AG04449 (cell line): Measurements from ENCODE around the genes PNMA6A and ZFP92.

- RRBS: no CpG with 5 or more reads among the region's 69 CpGs
Measured at GRCh38 chrX:153072204-153072724, at the start of gene PNMA6A. PNMA6A (plus strand) TSS chrX:153072454.

GRCh38 chrX:153411031-153411704, at the start of gene ZFP92:
ZFP92 (plus strand) TSS chrX:153411472.
- RRBS: no CpG with 5 or more reads among the region's 61 CpGs

- RRBS: no CpG with 5 or more reads among the region's 4 CpGs
Measured at GRCh38 chrX:153412721-153412920, 1.3 kb downstream of the ZFP92 start.

- RRBS: no CpG with 5 or more reads among the region's 13 CpGs
Measured at GRCh38 chrX:153454289-153454667, 8.4 kb upstream of the TREX2 start.

- RRBS: no CpG with 5 or more reads among the region's 9 CpGs
Measured at GRCh38 chrX:153624131-153624830, 22.7 kb upstream of the DUSP9 start.

DNA sequence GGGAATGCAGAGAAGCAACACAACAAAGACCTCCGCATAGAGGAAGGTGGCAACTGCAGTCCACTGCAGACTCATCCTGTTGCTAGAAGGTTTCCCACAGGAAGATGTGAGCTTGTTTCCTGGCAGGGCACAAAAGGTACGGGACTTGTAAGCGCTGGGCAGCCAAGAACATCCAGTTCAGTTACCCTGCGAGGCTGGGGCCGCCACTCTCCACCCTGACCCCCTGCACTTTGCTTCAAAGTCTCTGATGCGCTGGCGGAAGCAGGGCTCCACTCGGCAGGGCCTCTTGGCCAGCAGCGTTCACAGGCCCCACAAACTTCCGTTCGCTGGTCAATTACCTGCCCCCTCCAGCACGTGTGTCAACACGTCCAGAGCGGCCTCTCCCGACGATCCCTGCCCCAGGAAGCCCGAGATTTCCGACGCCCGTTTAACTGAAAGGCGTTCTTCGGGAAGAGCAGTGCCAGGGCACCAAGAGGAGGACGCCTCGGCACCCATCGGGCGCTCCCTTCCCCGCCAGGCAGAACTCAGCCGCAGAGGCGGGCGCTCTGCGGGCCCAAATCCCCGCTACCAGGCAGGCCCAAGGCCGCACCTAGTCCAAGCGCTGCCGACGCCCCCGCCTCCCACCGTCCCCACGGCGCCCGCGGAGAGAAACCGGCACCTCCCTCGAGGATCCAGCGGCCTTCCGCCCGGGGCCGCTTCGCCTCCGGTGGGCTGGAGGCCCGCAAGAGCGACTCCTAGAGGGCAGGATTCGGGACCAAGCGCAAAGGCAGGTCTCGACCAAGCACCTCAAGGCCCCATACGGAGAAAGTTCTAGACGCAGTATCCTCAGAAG, 801 bp downstream of the BCAP31 start:
- RRBS: no CpG with 5 or more reads among the region's 57 CpGs

- RRBS: 92% methylated on average over 12 of the region's 31 CpGs
Measured at GRCh38 chrX:153775749-153776431, 5.0 kb upstream of the SRPK3 start.

GRCh38 chrX:153792810-153793656, 1.1 kb downstream of the IDH3G start:
- RRBS: no CpG with 5 or more reads among the region's 11 CpGs

- RRBS: no CpG with 5 or more reads among the region's 23 CpGs
Measured at GRCh38 chrX:153878879-153879498, 7.0 kb downstream of the L1CAM start.

DNA sequence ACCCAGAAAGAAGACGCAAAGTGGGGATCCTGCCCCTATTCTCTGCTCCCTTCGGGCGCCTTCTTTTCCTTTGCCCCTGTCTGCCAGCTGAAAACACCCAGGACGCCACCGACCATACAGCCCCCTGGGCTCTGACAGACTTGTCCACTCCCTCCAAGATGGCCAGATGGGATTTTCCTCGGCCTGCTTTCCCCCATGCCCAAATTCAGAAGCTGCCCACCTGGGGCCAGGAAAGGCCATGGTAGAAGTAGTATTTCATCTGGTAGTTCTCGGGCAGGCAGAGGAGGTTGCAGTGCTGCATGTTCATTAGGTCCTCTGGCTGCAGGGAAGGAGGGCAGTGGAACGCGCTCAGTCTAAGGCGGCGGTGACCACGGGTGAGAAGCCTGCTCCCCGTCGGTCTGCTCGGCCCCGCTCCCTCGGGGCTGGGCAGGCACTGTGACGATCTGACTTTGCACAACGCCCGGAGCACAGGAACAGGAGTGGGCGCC, 636 bp downstream of the NAA10 start:
- RRBS: no CpG with 5 or more reads among the region's 21 CpGs

GRCh38 chrX:153935470-153935968, 682 bp upstream of the NAA10 start:
- RRBS: no CpG with 5 or more reads among the region's 24 CpGs

GRCh38 chrX:153970897-153971668, 535 bp downstream of the HCFC1 start:
- RRBS: 2% methylated on average over 12 of the region's 70 CpGs

DNA sequence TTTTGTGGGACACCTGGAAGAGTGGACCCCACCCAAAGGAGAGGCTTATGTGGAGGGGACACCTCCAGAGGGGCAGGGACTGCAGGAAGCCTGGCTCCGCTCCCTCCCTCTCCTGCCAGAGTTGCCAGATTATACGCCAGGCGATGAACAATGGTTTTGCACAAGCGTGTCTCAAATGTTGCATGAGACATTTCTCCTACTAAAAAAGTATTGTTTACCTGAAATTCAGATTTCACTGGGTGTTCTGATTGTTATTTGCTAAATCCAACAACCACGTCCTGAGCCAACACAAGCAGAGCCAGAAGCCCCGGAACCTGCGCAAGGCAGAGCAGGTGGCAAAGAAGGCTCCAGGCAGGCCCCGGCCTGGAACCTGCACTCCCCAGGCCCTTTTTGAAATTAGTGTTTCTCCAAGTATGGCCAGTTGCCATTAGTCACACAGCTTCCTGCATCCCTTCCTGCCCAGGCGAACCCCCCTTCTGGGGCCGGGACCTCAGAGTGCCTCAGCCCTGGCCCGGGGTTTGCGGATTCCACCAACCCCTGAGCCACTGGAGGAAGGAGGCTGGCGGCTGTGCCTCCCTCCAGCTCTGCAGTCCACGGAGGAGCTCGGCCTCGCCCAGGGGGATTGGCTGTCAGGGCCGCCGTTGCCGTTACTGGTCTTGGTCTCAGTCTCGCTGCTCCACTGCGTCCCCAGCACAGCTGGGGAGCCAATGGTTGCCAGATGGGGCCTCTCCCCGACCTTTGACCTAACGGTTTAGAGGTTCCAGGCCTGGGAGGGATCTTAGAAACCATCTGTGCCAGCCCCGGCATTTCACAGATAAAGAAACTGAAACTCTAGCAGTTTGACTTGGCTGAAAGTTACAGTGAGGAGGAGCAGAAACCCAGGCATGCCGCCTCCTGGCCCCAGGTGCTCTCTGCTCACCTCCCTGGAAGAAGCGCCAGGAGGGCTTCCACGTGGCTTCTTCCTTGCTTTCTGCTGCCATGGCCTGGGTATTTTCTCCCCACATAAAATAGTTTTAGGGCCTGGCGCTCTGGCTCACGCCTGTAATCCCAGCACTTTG, 12.8 kb downstream of the TMEM187 start:
- RRBS: 83% methylated on average over 3 of the region's 29 CpGs

GRCh38 chrX:154022989-154023985, 3.6 kb upstream of the IRAK1 start:
- RRBS: 62% methylated on average over 4 of the region's 28 CpGs

GRCh38 chrX:154049357-154049946, 29.8 kb upstream of the IRAK1 start:
- RRBS: no CpG with 5 or more reads among the region's 10 CpGs

DNA sequence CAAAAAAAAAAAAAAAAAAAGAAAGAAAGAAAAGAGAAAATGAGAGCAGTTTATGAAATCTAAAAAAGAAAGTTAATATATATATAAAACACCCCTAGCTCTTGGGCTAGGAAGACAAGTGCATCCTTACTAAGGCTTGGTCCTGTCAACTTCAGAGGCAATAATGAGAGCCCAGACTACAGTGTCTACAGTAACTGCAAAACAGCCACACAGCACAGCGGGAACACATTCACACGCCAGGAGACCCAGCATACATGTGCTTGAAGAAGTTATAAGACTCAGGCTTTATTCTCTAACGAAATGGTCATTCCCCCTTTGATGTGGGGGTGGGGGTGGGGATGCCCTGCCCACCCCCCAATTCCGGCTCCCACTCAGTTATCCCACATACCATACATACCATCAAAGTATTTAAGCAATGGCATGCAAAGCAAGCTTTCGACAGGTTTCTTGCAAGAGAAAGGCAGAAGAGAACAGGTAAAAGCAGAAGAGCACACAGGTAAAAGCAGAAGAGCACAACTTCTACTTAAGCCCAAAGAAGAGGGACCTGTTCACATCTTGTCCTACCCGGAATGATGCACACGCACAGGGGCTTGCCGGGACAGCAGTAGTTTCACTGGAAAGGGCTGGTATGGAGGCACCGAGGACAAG, 3.6 kb downstream of the MECP2 start:
- RRBS: no CpG with 5 or more reads among the region's 9 CpGs

- RRBS: no CpG with 5 or more reads among the region's 9 CpGs
Measured at GRCh38 chrX:154114945-154115313, 17.4 kb upstream of the MECP2 start.

DNA sequence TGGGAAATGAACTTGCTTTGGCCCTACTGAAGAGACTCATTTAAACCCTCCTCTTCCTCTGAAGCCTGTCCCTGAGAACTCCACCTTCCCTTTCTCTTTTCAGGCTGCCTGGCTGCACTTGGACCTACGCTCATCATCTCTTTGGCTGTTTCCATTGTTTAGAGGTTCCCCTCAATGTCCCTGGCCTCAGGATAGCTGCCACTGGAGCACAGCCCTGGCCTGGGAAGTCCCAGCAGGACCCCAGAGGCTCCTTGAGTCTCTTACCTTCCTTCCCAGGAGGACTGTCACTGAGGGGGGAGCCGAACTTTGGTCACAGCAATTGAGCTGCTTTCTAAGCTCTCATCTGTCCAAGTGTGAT, 22.7 kb upstream of the OPN1LW start:
- RRBS: no CpG with 5 or more reads among the region's 2 CpGs

GRCh38 chrX:154121879-154122336, 22.1 kb upstream of the OPN1LW start:
- RRBS: no CpG with 5 or more reads among the region's 10 CpGs

GRCh38 chrX:154352466-154353614, 21.6 kb downstream of the FLNA start:
- RRBS: no CpG with 5 or more reads among the region's 42 CpGs